ENCODE measurements around a stretch of chr1.

- RRBS: no CpG with 5 or more reads among the region's 2 CpGs
Measured at GRCh38 chr1:8113345-8113657, 87.2 kb upstream of the ERRFI1 start.

- RRBS: no CpG with 5 or more reads among the region's 15 CpGs
Measured at GRCh38 chr1:8113658-8114339, 87.7 kb upstream of the ERRFI1 start.

DNA sequence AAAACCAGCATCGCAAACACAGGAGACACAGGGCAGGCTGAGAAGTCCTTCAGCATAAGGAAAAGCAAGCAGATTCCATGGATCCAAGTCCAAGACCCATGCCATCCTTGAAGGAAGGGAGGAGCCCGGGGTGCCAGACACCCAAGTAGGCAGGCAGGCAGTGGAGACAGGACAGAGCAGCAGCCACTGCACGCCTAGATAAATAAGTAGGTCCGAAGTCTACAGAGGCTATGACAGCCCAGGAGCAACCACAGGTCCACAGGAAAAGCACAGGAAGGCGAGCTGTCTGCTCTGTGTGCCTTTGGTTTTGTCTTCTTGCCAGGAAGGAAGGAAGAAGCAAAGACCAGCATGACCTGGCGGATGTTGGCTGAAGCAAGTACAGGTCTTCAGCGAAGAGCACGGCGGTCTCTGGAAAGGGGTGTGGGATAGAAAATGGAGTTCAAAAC, 76.4 kb upstream of the SLC45A1 start:
- RRBS: no CpG with 5 or more reads among the region's 9 CpGs

DNA sequence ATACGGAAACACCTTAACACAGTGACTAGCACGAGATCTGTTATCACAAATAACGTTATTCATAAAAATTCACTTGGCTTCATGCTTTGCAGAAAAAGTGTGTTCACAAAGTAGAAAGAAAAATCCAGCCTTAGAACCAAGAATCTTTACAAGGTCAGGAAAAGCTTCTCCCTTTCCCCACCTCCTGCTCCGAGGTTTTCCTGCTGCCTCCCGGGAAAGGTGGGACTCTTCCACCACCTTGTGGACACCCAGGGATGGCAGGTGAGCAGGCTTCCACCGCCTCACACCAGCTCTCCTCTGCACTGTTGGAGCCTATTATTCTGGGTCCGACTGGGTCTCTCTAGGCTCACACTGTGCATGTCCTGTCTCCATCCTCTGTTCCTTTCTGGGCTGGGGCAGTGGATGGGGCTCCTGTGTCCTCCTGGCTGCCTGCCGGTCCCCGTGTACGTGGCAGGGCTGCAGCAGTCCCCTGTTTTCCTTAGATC, 3.6 kb upstream of the SLC45A1 start:
- RRBS: no CpG with 5 or more reads among the region's 10 CpGs

DNA sequence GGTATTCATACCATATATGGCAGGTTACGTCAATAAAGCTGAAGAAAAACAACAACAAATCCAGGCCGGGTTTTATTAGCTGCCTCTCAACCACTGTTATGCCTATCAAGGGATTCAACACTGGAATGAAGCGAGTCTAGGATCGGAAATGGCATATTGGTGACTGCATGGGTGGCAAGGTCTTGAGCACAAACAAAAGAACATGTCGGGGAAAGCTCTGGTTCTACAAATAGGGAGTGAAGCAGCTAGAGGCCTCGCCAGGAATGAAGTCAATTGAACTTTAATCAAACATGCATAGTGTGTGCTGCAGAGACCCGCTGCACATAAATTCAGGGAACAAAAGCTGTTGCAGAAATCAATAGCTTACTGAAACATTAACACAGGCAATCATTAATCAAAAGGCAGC, 52.6 kb downstream of the SLC45A1 start:
- RRBS: no CpG with 5 or more reads among the region's 7 CpGs

- RRBS: 4% methylated on average over 5 of the region's 28 CpGs
Measured at GRCh38 chr1:8373548-8374822, 56.1 kb downstream of the SLC45A1 start.

- RRBS: no CpG with 5 or more reads among the region's 3 CpGs
Measured at GRCh38 chr1:8419036-8419392, 101.1 kb downstream of the SLC45A1 start.

- RRBS: no CpG with 5 or more reads among the region's 1 CpG
Measured at GRCh38 chr1:8424447-8424551, 106.4 kb downstream of the SLC45A1 start.

- RRBS: no CpG with 5 or more reads among the region's 6 CpGs
Measured at GRCh38 chr1:8587554-8588267, 229.7 kb downstream of the RERE start.

DNA sequence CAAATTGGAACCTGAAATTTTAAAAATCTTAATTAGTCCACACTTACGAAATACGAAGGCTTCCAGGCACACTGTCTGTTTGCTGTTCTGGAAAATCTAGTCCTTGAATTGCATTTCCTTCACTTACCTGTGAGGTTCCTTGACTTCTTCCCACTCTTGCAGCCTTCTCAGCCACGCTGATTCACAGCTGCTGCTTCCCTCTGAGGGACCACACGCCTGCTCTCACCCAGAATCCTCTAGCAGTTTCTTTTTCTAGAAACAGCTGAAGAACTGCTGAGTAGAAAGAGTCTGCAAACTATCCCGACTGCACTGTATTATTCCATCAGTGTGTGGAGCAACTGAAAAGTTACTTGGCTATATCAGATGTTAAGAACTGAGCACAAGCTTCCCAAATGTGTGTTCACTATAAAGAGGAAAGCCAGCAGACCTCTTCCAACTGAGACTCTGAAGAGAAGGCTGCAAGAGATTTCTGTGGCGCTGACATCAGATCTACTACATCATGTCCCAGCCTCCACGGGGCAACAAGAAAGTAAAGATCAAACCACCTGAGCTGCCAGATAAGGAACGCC, 226.7 kb downstream of the RERE start:
- RRBS: no CpG with 5 or more reads among the region's 8 CpGs

DNA sequence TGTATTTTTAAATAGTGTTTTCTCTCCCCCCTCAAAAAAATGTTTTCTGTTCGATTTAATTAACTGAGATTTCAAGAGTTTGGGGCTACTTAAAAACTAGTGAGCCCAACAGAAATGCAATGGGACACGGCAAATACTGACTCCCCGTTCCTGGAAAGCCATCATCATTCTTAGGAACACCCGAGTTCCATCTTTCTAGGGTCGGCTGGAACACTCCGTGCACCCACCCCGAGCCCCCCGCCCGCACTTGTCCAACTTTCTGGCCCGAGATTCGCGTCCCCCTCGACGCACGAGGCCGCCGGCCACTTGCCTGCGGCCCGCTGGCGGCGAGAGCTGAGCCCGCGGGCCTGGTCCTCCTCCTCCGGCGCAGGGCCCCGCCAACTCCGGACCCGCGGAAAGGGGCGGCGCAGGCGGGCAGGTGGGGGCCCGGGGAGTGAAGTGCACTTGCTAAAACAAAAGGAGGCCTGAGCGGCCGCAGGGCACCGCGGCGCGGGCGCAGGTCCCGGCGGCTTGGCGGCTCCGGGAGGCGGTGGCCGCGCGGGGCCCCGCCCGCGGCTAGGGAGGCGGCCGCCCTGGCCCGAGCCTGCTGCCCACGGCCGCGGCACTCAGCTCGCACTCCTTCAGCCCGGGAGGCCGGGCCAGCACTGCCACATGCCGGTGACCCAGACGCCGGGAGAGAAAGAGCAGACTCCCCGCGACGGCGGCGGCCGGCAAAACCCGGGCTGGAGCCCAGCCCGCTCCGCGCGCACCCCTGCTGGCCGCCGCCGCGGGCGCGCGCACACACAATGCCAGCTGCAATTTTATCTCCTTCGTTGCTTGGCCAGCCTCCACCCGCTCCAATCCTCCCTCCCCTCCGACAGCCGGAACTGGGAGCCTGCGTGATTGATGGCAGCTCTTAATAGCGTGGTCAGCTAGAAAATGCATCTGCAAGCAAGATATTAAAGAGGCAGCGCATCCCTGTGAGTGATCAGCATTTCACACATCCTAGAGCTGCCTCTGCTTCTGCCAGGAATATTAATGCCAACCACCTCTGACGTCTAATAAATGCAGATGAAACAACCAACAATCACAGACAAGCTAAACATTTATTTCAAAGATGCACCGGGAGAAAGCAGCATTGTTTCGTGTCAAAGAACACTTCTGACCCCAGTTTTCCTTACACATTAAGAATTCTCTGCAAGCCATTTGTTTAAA, 114.3 kb downstream of the RERE start:
- RRBS: 1% methylated on average over 36 of the region's 91 CpGs

- RRBS: no CpG with 5 or more reads among the region's 13 CpGs
Measured at GRCh38 chr1:8848693-8849244, 29.7 kb downstream of the ENO1 start.

- RRBS: no CpG with 5 or more reads among the region's 7 CpGs
Measured at GRCh38 chr1:9110489-9110930, 18.4 kb downstream of the GPR157 start.

- RRBS: no CpG with 5 or more reads among the region's 5 CpGs
Measured at GRCh38 chr1:9186479-9186785, 48.1 kb upstream of the H6PD start.

DNA sequence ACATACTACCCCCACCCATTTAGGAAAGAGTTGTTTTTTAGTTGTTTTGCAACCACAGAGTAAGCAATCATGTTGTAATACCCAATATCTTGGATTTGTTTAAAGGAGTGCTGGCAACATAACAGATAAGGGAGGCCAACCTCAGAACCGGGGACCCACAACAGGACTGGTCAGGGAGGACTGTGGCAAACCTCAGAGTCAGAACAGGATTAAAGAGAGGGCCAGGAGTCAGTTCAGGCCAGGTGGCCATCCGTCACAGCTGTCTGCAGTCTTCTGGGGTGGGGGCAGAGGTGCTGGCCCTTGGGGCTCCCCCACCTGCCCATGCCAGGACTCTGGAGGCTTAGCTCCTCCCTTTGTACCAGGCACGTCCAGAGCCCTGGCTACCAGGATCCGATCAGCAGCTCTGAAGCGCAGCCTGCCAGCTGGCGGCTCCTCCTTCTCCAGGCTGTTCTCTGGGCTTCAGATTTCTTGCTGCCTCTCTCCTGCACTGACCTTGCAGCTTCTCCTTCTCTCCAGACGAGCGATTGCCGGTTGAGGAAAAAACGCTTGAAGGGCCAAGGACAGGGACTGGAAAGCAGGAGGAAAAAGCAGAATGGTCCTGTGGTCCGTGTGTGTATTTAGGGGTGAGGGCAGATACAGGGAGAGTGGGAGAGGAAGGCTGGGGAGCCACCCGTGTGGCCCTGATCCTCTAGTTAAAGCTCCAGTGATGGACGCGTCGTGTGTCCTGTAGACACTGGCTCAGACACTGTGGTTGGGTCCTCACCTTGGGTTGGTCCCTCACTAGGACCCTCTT, 8.0 kb downstream of the H6PD start:
- RRBS: no CpG with 5 or more reads among the region's 15 CpGs

DNA sequence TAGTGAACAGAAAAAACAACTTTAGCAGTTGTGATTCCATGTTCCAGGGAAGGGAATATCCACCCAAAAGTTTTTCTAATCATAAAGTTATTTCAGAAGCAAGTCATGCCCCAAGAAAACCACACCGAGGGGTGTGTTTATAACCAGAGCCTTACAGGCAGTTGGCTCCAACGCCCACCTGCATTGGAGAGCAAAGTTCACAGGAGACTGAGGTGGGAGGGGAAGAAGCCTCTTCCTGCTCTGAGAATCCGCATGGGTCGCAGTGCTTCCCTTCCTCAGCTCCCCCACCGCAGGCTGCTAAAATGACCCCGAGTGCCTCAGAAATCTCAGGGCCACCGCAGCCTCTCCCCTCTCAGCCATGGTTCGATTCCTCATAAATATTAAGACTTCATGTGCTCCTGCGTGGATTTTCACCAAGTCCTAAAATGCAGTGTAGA, 13.5 kb upstream of the SPSB1 start:
- RRBS: no CpG with 5 or more reads among the region's 9 CpGs

DNA sequence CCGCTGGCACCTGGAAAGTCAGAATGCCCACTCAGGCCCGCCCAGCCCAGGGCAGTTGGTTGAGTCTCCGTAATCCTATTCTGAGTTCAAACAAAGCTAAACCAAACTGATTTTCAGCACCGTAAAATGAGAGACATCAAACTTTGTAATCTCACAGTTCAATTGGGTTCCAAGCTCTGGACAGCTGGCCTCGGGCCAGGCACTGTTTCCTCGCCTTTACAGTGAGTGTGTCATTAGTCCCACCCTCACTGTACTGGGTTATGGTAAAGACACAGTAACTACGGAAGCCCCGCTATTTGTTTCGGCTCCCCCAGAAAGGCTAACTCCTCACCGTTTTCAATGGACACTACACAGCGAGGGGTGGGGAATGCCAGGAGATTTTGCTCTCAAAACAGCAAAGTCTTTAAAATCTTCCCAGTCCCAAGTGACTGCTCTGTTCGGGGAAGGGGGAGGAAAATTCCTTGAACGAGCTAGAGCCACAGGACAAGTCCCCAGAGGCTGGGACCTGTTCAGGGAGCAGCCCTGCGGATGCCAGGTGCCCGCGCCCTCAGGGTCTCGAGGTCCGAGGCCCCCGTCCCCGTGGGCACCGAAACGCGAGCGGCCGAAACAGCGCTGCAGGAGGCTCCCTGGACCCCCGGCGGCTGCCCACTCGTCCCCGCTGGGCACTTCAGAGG, 751 bp upstream of the SPSB1 start:
- RRBS: 4% methylated on average over 4 of the region's 30 CpGs

DNA sequence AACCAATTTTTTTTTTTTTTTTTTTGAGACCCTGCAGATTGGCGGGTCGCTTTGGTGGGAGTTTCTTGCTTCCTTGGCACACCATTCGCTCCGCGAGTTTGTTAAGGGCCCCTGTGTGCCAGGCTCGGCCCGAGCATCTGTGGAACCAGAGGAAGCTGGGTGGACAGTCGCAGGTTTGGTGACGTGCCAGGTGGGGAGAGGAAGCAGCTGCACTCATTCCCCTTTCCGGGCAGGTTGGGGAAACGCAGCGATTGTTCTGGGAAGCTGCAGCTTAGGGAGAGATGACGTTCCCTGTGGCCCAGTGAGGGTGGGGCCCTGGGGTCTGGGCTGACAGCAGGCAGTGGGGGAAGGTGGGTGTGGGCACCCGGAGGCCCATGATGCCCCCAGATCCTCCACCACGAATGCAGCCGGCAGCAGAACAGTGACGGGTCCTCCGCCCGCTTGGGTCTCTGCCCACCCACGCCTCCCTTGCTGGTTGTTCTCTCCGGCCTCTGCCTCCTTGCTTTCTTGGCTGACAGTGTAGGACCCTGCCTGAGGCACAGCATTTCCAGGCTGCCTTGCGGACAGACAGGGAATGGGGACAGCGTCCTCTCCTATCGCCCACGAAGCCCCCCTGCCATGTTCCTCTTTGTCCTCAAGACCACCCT, 25.3 kb downstream of the SPSB1 start:
- RRBS: 38% methylated on average over 6 of the region's 25 CpGs

GRCh38 chr1:9327969-9328586, 35.4 kb downstream of the SPSB1 start:
- RRBS: no CpG with 5 or more reads among the region's 15 CpGs

DNA sequence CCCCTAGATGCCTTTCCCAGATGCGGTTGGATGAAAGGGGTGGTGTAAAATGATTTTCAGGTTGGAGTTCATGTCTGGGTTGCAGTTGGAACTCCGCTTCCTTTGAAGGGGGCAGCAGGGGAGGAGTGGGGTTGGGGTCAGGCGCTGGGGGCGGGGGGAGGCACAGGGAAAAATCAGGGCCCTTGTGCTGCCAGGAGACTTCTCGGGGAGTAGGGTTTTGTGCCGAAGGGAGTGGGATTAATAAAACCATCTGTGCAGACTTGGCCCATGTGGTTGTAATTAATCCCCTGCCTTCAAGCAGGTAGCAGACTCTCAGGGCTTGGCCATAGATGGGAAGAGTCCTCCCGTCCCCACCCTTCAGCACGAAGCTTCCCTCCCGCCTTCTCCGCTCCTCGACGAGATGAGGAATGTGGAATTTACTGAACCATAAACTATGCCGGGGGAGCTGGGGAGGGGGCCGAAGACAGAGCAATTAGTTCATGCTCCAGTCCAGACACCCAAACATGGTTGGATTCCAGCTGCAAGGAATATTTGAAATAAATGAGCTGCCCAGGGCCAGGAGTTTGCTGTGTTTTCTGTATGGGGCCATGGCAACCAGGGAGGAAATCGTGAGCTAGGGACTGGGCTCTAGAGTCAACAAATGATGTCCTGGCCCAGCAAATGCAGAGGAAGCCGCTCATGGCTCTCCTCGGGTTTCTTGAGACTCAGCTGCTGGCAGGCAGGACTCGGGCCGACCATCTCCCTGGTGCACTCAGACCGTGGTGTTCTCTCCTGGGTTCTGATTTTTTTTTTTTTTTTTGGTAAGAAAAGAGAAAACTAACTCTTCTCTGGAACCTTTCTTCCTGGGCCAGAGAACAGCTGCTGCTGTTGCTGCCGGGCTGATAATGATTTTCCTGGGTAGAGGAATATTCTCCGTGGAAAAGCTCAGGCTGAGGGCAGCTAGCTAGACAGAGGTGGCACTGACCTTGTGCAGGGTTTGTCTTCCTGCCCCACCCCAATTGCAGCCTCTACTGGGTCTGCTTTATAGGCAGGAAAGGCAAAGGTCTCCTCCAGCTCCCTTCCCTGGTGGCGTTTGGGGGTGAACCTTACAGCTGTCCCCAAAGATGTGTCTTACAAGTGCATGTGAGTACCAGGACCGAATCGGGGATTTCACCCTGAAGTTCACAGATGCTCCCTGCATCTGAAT, 78.9 kb downstream of the SPSB1 start:
- RRBS: no CpG with 5 or more reads among the region's 25 CpGs

Measured in epithelial cell of prostate (primary cell).